Peritoneum (tissue), 1 donor: ENCODE results near the genes ATP2C1 and BFSP2.

- PRO-cap = bidirectional peak, plus-strand start at chr3:130894018, minus-strand start at chr3:130893887
These were observed at the start of gene ATP2C1 for GRCh38 chr3:130893812-130894990. TSS of gene ATP2C1 (plus strand) at chr3:130894084.

GRCh38 chr3:131492931-131493395 lies 9.8 kb downstream of the MRPL3 start:
- PRO-cap = no peak

GRCh38 chr3:131501956-131502452 lies 767 bp downstream of the MRPL3 start:
- PRO-cap = no peak

DNA sequence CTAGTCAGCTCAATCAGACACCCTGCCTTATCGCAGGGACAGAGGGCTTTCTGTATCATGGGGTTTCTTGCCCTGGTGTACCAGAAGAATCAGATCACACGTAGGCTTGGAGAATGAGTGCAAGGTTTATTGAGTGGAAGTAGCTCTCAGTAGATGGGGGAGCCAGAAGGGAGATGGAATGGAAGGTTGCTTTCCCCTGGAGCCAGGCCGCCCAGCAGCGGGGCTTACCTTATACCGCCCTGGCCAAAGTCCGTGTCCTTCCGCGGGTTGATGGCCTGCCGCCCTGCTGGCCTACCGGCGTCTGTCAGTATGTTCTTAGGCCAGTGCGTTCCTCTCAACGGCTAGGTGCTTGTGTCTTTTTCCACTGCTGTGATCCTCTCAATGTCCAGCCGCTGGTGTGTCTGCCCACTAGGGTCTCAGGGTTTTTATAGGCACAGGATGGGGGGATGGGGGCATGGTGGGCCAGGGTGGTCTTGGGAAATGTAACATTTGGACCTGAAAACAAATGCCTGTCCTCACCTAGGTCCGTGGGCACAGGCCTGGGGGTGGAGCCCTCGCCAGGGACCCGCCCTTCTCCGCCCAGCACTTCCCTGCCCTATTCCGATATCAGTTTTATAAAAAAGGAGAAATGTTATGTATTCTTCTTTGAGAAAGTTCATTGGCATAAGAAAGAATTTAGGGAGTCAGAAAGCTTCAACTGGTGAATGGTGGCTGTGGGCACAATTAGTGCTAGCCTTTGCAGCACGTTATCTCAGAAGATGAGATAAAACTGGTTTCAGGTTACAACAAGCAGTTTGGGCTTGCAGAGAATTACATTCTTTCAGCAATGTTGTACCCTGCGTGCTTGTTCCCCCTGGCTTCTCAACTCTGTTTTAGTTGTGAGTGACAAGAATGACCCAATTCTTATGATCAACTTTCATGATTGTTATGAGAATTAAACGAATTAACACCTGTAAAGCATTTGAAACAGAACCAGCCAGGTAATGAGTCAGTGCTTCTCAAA lies 31.9 kb upstream of the ACP3 start:
- PRO-cap = no peak

- PRO-cap = no peak
These were observed 42.6 kb upstream of the ACKR4 start for GRCh38 chr3:132554530-132554903.

GRCh38 chr3:132659634-132659722 lies 131 bp downstream of the ACAD11 start:
- PRO-cap = no peak

- PRO-cap = no peak
These were observed 14.4 kb downstream of the NPHP3 start for GRCh38 chr3:132707660-132708385.

- PRO-cap = no peak
These were observed 1.9 kb downstream of the NPHP3 start for GRCh38 chr3:132720364-132720577.

GRCh38 chr3:133400004-133400339 lies at the start of gene BFSP2:
TSS of gene BFSP2 (plus strand) at chr3:133400056.
- PRO-cap = no peak

DNA sequence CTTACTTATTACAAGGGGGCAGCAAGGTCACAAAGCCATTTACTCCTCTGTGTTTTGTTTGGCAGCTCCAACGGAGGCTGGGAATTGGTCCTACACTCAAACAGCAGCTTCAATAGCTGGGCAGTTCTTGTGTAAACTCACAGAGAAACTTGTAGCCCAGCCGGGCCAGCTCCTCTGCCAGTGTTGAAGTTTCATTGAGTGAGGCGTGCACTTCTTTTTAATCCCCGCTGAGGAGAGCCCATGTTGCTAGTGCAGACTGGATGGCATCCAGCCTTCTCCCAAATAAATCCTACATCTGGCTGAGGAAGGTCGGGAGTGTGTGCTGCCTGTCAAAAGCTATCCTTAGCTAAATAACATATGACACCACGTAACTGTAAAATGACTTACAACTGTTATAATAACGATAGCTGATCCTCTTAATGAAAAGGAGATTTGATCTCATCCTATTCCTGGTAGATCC lies 59.6 kb downstream of the BFSP2 start:
- PRO-cap = no peak

DNA sequence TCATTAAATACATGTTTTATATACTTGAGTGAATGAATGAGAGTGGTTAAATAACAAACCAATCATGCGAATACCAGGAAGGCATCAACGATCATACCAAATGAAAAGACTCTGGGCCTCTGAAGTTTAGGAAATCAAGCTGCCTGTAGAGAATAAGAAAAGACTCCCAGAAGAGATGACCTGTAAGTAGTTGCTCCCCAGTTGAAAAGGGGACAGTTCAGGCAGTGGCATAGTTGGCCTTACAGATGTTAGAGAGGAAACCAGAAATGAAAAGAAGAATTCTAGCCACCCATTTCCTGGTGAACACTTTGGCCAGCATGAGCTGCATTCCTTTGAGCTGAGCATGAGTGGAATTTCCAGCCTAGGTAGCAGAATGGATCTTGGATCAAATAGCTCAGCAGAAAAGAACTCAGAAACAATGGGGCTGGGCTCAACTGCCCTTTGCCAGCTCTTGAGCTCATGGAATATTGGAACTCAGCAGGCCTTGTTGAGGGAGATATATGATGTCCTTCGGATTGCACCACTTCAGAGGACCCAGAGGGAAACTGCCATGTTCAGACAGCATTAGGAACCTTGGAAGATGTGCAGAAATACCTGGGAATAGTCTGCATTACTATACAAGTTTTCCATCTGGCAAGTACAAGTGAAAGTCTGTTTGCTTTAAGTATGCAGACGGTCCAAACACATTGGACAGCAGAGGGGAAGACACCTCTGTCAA lies 3.4 kb upstream of the CDV3 start:
- PRO-cap = no peak

- PRO-cap = no peak
These were observed 2.8 kb downstream of the TOPBP1 start for GRCh38 chr3:133659004-133659203.

GRCh38 chr3:133733305-133733650 lies 12.9 kb upstream of the TF start:
- PRO-cap = no peak

GRCh38 chr3:133943655-133943964 lies 47.9 kb upstream of the RAB6B start:
- PRO-cap = no peak

DNA sequence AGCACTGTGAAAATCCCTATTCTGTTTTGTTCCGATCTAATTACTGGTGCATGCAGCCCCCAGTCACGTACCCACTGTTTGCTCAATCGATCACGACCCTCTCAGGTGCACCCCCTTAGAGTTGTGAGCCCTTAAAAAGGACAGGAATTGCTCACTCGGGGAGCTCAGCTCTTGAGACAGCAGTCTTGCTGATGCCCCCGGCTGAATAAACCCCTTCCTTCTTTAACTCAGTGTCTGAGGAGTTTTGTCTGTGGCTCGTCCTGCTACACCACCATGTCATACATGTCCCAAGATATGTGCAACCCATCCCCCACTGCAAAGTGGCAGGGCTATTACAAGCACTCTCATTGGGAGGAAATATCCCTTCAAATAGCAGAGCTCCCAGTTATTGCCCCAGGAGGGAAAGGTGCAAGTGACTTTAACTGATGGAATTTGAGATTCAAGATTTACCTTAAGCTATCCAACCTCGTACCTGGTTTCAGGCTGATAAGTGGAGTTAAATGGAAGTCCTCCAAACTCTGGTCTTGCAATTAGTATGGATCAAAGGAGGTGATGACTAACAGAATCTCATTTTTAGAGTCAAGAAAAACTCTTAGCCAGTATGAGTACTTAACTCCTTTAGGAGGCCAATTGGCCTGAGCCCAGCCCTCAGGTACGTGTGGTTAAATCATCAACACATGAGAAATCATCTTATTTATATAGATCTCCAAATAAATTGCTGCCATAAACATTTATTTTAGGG lies 2.2 kb downstream of the SLCO2A1 start:
- PRO-cap = no peak

GRCh38 chr3:134038565-134039610 lies 9.2 kb upstream of the SLCO2A1 start:
- PRO-cap = no peak

GRCh38 chr3:134069530-134070169 lies 39.9 kb upstream of the SLCO2A1 start:
- PRO-cap = no peak

- PRO-cap = no peak
These were observed 50.5 kb downstream of the RYK start for GRCh38 chr3:134200097-134200680.

DNA sequence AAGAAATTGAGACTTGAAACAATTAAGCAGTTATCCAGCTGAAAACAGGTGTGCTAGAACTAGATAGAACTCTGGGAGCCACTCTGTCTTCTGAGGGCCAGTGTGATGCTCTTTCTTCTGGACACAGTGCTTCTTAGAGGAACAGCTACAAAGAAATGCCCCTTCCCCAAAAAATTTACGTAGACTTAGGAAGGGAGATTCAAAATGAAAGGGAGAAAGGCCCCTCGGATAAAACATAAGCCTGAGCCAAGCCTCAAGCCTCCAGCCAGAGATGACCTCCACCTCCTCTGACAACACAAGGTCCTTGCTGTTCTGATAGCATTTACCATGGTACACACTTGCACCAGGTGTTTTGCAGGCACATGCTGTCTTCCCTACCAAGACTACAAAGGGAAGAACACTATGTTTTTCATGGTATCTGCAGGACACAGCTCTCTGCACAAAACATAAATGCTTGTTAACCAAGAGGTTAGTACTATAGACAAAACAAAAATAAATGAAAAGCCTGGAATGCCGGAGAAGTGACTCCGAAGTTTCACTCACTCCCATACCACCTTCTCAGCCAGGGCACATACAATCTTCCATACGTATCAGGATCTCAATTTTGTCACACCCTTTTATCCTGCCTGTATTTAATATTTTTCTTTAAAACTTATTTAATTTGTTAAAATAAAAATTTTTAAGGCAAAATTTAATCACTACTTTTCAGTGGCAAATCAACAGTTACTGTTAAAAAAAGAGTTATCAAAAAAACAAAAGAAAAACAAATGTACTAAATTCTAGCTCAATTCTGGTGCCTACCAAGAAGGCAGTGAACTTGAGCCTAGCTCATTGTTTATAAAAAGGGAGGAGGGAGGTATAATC lies 27.7 kb downstream of the RYK start:
- PRO-cap = no peak

DNA sequence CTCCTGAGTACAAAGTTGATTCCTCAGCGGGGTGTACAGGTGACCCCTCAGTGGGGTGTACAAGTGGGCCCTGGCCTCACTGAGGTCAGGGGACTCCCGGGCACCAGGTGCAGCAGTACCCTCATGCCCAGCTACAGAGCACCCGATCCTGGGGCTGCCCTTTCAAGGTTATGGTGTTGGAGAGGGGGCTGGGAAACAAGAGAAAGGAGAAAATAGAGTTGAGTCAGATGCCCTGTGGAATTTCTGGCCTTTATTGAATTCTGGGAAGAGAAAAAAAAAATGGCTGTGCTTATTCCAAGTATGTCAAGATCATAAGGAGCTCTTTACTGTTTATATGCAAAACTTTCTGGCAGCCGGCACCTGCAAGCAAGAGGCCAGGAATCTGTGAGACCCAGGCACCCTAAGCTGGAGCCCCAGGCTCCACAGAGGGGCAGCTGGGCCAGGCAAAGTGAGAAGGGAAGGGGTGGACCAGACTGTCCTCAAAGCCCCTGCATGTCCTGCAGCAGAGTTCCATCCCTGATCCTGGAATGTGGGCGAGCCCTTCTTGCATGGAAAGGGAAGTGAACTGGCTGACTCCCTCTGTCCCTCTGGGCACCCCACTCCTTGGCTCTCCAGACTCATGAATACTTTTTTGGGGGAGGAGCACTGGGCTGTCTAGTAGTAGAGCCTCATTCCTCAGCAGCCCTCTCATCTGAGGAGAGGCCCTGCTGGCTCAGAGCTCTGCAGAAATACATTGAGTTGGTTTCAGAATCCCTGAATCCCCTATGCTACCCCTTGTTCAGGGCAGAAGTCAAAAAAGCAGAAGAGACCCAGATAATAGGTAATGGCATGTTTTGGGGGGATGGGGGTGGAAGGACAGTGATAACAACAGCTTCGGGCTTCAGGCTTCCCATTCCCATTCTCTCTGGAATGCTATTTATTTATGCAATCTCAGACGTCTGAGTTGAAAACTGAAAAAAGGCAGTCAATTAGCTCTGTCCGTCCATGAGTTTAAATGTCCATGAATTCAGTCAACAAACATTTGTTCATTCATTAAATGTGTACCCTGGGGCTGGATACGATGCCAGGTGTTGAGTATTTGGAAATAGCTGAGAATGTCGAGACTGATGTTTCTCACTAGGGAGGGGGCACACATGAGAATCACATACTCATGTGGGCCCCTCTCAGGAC lies 42.8 kb downstream of the AMOTL2 start:
- PRO-cap = no peak